ENCODE measurements around a stretch of chr4.

DNA sequence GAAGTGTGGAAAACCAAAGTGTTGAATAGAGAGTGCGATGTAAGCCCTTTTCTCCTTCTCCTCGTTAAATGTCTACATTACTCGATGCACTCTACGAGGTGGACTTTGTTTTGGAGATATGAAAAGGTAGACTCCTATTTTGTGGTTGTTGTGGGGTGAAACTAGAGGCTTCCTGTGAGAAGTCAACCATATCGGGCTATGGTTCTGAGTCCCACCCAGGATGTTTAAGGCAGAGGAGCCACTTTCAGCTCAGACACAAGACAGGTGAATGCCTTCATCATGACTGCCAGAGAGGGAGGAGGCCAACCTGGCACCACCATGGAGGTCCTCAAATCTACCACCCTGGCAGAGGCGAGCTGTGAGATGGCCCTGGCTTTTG lies 154.5 kb upstream of the KLF3 start:
- PRO-cap, result no peak
- RAMPAGE, long total RNA, 2 experiments, result no peak in any of the 2 experiments

DNA sequence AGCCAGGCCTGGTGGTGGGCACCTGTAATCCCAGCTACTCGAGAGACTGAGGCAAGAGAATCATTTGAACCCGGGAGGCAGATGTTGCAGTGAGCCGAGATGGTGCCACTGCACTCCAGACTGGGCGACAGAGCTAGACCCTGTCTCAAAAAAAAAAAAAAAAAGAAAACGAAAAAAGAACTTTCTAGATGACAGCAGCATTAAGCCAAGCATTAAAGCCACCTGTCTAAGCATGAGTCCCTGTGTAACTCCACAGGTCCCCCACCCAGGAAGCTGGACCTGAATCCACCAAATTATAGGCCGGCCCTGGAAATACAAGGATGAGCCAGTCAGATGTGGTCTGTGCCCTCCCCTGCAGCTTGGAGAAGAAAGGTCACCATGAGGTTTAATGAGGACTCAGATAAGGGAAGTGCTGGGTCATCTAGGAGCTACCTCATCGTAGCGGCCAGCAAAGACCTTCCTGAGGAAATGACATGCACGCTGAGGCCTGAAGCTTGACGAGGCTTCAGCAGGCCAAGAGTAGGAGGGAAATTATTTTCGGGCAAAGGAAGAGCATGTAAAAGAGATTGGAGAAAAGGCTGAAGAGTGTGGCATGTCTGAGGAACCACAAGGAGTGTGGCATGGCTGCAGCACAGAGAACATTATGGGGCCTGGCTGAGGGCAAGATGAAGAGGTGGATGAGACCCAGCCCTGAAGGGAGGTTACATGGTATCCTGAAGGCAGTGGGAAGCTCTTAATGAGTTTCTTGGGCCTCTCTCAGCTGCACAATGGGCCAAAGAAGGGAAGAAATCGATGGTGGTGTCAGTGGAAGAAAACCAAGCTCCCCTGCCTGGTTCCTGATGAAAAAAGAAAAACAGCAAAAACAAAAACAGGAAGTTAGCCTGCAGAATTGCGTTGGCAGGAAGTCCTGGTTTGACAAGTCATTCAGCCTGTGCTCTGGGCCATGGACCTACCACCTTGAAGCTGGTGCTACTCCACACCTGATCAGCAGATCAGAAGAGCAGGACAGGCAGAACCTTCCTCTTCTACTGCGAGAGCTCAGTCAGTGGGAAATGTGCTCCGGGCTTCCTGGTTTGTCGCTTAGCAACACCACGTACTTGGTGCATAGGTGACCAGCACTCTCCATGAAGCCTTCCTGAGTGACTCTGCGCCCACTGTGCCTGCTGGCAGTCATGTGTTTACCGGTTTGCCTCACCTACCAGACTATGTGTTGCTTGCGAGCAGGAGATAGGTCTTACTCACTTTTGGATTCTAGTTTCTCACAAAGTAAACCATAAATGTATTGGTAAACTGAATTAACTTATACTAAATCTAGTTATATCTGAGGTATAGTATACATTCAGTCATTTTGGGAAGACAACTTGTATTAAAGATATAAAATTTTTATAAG lies 134.6 kb upstream of the KLF3 start:
- PRO-cap, result no peak
- RAMPAGE, long total RNA, 2 experiments, result no peak in any of the 2 experiments

- PRO-cap, result no peak
- RAMPAGE, long total RNA, 2 experiments, result no peak in any of the 2 experiments
Observed at GRCh38 chr4:38673554-38674107, 9.6 kb downstream of the KLF3 start.

DNA sequence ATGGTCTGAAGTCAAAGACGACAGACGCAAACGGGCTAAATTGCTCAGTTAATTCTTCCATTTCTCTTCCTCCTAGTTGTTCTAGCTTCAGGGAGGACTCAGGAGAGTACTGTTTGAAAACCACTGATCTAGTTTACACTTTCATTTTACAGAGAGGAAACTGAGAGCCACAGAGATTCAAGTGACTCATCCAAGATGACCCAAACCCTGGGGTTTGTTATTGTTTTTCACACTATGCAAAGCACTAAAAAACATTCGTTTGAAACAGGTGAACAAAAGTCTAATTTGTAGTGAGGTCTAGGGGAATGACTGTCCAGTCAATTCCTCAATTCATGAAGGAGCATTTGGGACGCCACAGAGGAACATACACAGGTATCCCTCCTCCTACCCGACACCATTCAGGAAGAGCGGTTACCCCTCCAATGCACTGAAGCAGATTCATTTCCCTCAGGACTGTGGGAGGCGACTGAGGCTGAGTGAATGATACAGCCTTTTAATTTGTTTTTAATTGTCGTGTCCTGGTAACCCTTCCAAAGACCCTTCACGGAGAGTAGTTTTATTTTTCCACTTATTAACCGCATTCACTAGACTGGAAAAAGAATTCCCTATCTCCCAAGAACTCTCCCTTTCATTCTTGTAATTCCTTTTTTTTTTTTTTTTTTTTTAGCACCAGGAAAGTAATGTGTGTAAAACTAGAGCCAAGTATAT lies 30.3 kb downstream of the TLR10 start:
- PRO-cap, result no peak
- RAMPAGE, long total RNA, 2 experiments, result no peak in any of the 2 experiments

- PRO-cap, result no peak
- RAMPAGE, long total RNA, 2 experiments, result no peak in any of the 2 experiments
Observed at GRCh38 chr4:38753019-38753814, 29.6 kb downstream of the TLR10 start.

DNA sequence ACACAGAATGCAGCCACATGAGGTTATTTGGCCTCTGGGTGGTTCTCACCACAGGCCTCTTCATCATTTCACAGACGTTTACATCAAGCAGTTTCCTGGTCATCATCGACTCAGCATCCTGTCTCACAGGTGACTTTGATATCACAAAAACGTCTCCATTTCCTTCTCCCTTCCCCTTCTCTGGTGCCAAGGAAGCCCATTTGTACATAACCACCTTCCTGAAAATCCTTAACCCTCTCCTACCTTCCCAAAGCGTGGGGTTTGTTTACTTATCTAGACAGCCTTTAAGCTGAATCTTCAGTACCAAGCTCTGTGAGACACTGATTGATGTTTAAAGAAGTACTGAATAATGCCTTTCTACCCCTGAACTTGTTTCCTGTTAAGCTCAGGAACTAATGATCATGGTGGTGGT lies 81.9 kb downstream of the FAM114A1 start:
- PRO-cap, result no peak
- RAMPAGE, long total RNA, 2 experiments, result no peak in any of the 2 experiments

- PRO-cap, result no peak
- RAMPAGE, long total RNA, 2 experiments, result no peak in any of the 2 experiments
Observed at GRCh38 chr4:39043444-39044255, 11.4 kb upstream of the TMEM156 start.

DNA sequence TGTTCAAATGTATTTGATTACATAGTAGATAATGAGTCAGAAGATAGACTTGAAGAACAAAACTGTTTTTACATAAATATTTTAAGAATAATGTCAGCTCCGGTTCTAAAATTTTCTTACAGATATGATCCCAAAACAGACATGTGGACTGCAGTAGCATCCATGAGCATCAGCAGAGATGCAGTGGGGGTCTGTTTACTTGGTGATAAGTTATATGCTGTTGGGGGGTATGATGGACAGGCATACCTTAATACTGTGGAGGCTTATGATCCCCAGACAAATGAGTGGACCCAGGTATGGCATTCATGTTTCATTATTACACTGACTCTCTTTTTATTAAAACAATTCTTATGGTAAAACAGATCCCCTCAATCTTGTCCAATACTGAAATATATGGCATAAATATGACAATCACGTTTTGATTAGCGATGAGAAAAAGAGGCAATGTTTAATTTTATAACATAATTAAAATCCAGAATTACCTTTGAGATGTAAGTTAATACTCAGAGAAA lies 53.1 kb downstream of the KLHL5 start:
- PRO-cap, result no peak
- RAMPAGE, long total RNA, 2 experiments, result no peak in any of the 2 experiments

GRCh38 chr4:39228051-39228976 lies 46.0 kb downstream of the WDR19 start:
- PRO-cap, result no peak
- RAMPAGE, long total RNA, 2 experiments, result start-site peak on the plus strand in 1 of 2 experiments, at chr4:39228051-39228690 at its widest, 22 reads per replicate

- PRO-cap, result no peak
- RAMPAGE, long total RNA, 2 experiments, result start-site peak on the plus strand in 1 of 2 experiments, at chr4:39231802-39232245 at its widest, 24 reads per replicate
Observed at GRCh38 chr4:39231606-39232518, 49.5 kb downstream of the WDR19 start.

- PRO-cap, result no peak
- RAMPAGE, long total RNA, 2 experiments, result no peak in any of the 2 experiments
Observed at GRCh38 chr4:39413685-39414168, 7.0 kb downstream of the KLB start.

DNA sequence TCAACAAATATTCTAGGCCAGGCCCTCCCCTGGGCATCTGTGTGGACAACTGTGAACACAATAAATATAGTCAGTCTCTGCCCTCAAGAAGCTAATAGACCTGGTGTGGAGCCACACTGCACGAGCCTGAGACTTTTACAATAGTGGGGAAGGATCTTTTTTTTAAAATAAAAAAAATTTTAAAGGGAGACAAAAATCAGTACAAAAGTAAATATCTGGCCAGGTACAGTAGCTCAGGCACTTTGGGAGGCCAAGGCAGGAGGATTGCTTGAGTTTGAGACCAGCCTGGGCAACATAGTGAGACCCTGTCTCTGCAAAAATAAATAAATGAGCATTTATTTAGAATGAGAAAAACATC lies 16.9 kb downstream of the KLB start:
- PRO-cap, result no peak
- RAMPAGE, long total RNA, 2 experiments, result no peak in any of the 2 experiments

GRCh38 chr4:39456571-39457435 lies 1.9 kb downstream of the RPL9 start:
- PRO-cap, result no peak
- RAMPAGE, long total RNA, 2 experiments, result no peak in any of the 2 experiments

GRCh38 chr4:39469241-39470292 lies 10.7 kb downstream of the LIAS start:
- PRO-cap, result no peak
- RAMPAGE, long total RNA, 2 experiments, result no peak in any of the 2 experiments

GRCh38 chr4:39526310-39526595 lies 986 bp downstream of the UGDH start:
- PRO-cap, result no peak
- RAMPAGE, long total RNA, 2 experiments, result no peak in any of the 2 experiments

- PRO-cap, result no peak
- RAMPAGE, long total RNA, 2 experiments, result no peak in any of the 2 experiments
Observed at GRCh38 chr4:39626142-39626817, 12.4 kb downstream of the SMIM14 start.

GRCh38 chr4:40185687-40186577 lies 10.9 kb upstream of the RHOH start:
- PRO-cap, result no peak
- RAMPAGE, long total RNA, 2 experiments, result no peak in any of the 2 experiments

GRCh38 chr4:40206038-40206910 lies 9.4 kb downstream of the RHOH start:
- PRO-cap, result no peak
- RAMPAGE, long total RNA, 2 experiments, result no peak in any of the 2 experiments

GRCh38 chr4:40212398-40213208 lies 15.8 kb downstream of the RHOH start:
- PRO-cap, result no peak
- RAMPAGE, long total RNA, 2 experiments, result no peak in any of the 2 experiments

- PRO-cap, result no peak
- RAMPAGE, long total RNA, 2 experiments, result no peak in any of the 2 experiments
Observed at GRCh38 chr4:40219468-40219738, 22.6 kb downstream of the RHOH start.

Measured in lower leg skin (tissue), 2 donors.